Metastatic Pancreatic Carcinoma in the Ovary (tissue), 1 donor: ENCODE measurements around a stretch of chr14.

DNA sequence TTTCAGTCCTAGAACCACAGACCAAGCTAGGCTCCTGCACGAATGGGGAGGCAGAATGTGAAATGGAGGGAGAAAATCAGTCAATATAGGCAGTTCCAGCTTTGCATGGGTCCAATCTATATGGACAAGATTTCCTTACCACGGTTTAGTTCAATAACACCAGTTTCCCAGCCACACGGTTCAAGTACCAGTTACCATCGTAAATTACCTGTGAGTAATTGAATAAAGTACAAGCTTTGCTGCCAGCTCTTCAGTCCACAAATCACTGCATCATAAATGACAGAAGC is 6.1 kb upstream of the DYNC1H1 start:
- PRO-cap = no peak

- PRO-cap = no peak
These were observed 16.1 kb downstream of the DYNC1H1 start for GRCh38 chr14:101980234-101981144.

- PRO-cap = no peak
These were observed 32.6 kb downstream of the DYNC1H1 start for GRCh38 chr14:101997011-101997388.

- PRO-cap = no peak
These were observed 59.0 kb downstream of the HSP90AA1 start for GRCh38 chr14:102027766-102028262.

DNA sequence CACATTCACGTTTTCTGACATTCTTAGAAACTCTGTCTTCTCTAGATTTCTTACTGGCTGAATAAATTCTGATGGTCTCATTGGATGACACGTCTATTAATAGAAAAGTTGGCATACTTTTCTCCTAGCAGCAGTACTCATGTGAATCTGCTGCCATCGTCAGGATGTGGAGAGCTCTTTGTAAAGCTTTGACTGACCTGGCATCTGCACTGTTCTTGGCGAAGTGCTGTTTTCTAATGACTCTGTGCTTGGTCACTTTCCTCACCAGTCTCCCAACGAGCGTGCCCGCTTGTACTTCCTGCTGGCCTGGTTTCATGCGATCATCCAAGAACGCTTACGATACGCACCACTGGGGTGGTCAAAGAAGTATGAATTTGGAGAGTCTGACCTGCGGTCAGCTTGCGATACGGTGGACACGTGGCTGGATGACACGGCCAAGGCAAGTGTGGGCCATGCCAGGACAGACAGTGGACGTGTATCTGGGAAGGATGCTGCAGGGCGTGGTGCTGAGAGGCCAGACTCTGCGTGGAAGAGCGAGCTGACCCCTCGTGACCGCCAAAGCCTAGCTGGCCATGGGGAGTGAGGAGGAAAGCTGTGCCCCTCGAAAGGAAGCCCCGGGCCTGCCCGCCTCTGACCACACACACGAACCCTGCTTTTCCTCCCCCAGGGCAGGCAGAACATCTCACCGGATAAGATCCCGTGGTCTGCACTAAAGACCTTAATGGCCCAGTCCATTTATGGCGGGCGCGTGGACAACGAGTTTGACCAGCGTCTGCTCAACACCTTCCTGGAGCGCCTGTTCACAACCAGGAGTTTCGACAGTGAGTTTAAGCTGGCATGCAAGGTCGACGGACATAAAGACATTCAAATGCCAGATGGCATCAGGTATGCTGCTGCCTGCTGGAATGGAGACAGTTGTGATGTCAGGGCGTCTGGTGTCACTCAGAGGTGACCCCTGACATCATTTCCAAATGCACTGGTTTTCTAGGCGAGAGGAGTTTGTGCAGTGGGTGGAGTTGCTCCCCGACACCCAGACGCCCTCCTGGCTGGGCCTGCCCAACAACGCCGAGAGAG is 42.9 kb downstream of the HSP90AA1 start:
- PRO-cap = no peak

DNA sequence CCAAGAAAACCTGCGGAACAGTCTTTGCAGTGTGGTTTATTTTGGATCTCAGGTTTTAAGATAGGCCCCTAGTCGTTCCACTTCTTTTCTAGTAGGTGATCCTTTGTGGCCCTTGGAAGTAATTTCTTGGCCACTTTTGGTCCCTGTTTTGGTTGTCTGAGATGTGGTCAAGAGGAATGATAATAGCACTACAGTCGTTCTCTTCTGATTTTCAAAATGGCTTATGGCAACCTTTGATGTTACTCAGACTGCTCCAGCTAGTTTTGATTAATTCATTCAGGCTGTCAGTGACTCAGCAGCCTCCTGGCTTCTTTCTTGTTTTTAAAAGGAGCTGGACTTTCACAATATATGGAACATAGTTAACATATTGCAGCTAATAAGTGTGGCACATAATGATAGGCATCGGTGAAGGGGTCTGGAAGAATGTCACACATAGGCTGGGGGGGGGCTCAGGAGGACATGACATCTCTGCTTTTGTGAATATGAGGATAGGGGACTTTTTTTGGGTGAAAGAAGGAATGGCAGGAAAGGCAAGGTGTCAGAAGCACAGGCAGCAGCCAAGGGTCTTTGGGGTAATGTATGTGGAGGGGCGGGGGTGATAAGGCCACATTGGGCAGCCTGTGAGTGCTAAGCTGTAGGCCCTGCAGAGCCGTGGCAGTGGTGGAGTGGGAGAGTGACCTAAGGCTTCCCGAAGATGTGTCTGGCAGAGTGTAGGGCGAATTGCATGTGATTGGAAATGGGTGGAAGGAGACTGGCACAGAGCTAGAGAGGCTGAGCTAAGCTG is 47.5 kb downstream of the WDR20 start:
- PRO-cap = no peak

GRCh38 chr14:102246116-102246315 is 58.9 kb downstream of the MOK start:
- PRO-cap = no peak

GRCh38 chr14:102437924-102438547 is 71.5 kb downstream of the ANKRD9 start:
- PRO-cap = no peak

DNA sequence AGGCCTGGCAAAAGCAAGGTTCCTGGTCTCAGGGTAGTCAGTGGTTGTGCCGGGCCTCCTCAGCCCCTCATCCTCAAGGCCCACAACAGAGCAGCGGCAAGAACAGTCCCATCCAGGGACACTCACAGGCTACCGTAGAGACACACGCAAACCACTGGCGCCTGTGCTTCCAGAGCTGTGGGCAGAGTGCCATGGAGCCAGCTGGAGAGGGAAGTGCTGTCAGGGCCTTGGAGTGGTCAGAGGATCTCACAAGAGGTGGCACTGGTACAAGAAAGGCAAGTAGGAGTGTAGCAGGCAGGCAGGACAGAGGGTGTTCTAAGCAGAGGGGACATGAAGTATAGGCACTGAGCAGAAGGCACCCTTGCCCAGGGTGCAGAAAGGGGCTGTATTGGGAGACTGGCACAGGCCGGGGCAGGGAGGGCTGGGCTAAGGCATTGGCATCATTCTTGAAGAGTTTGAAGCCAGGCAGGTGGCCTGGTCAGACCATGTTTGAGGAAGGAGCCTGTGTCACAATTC is 34.6 kb downstream of the ANKRD9 start:
- PRO-cap = no peak

DNA sequence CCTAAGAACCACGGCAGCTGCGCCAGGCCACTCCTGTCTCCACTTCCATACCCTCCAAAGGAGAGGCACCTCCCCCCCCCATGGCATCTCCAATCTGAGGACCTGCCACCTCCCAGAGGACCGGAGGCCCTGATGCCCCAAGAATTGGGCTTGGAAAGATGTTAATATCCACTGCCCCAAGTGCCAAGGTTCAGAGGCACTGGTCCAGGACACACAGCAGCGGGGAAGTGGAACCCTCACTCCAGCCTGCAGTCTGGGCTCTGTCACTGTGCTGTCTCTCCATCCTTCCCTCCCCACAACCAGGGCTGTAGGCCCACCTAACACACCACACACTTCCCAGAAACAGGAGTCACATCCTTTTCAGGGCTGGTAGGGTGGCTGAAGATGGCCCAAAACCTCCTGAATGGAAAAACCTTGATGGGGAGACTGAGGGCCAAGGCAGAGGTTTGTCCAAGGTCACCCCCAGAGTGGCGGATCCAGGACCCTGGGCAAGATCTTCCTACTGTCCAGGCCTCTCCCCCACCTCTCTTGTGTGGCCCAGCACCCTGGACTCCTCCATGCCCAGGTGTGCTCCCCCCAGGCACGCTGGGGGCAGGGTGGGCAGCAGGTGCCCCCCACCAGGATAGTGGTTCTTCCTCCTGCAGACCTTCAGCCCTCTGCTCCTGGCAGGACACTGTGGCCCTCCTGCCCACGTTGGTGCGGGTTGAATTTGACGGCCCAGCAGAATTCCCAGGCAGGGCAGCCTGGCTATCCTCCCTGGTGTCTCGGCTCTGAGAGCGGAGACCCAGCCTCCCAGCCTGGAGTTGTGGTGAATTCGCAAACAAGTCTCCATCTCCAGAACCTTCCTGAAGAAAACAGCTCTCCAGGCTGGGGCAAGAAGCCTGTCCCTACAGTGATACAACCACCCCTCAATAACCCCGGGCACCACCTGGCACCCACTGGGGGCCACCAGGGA is 4.1 kb downstream of the ANKRD9 start:
- PRO-cap = no peak

DNA sequence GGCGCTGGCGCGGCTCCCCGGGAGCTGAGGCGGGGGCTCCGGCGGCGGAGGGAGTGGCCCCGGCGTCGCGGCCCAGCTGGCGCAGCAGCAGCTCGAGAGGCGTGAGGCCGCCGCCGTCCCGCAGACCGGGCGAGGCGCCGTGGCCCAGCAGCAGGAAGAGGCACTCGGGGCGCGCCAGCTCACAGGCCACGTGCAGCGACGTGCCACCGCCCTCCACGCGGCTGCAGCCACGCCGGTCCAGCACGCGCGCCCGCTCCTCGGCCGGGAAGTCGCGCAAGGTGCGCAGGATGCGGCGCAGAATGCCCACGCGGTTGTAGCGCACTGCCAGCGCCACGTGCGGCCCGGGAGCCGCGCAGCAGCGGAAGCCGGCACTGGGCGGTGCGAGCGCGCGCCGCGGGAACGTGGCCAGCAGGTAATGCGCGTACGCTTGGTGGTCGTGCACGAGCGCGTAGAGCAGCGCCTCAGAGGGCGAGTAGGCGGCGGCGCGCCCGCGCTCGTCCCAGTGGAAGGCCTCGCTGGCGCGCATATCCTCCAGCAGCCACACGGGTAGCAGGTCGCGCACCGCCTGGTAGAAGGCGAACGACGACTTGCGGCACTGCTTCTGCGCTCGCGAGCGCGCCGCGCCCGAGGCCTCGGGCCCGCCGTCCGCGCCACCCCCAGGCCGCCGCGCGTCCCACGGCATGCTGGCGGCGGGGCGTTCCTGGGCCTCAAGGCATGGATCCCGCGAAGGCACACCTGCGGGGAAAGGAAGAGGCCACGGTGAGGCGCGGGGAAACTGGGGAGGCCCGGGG is 2.2 kb downstream of the ANKRD9 start:
- PRO-cap = no peak

GRCh38 chr14:102524507-102525756 is 15.4 kb upstream of the ANKRD9 start:
- PRO-cap = bidirectional peak, plus-strand start at chr14:102524956, minus-strand start at chr14:102524711; bidirectional peak, plus-strand start at chr14:102525581, minus-strand start at chr14:102525484

GRCh38 chr14:102532181-102532569 is 22.6 kb upstream of the ANKRD9 start:
- PRO-cap = no peak

DNA sequence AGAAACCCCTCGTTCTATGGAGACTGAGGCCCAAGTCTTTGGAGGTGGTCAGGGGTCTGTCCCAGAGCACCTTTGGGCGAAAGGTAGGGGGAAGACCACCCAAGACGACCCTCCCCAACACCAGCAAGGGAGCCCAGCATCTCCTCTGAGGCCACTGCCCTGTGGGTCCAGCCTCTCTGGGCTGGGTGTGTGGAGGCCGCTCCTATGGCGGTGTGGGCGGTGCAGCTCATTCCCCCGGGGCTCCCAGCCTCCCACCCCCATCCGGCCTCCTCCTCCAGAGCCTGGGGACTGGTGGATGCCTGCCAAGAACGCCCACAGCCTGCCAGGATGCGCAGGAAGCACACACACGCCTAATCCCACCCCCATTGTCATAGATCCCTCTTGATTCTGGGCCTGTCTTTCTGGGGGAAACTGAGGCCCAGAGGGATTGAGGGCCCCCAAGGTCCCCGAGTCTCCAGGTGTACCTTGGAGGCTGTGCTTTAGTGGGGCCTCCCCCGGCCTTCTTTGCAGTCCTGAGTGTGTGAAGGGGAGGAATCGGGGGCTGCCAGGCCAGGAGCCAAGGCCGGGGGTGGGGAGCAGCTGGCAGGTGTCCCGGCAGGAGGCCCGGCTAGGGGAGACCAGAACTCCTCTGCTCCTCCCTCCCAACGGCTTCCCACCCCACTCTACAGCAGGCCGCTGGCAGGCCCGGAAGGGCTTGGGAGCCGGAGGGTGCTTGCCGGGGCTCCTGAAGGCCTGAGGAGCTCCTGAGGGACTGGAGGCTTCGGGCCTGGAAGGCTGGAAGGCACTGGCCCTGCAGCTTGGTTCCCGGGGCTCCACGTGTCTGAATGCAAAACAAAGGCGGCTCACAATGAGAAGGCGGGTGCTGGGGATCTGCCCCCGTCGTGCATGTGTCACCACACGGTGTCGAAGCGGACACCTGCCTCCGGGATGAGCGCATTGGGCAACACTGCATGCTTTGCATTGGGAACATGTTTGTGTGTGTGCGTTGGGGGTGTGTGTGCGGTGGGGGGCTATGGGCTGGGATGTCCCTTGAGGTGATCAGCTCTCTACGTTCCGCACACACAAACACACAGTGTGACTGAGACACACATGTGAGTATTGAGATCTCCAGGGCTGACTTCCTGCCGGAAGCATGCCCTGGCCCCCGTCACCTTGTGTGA is 30.6 kb upstream of the ANKRD9 start:
- PRO-cap = no peak

GRCh38 chr14:102707222-102707550 is 70.1 kb upstream of the TRAF3 start:
- PRO-cap = no peak

DNA sequence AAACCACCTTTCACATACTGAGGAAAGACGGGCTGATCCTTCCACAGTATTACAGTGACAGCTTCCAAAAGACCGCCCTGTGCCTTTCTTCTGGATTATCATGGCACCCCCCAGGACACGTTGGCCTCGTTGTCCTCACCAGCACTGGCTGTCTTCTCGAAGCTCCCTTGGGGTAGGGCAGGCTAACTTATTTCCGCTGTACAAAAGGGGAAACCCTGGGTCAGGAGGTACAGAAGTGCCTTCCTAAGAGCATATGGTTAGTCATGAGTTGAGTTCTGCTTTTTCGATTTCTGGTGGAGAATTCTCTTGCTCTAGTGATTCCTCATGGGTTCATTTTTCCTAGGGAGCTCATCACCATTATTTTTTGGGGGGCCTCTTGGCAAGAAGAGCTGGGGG is 9.0 kb upstream of the TRAF3 start:
- PRO-cap = unidirectional peak, minus-strand start at position 146 of the sequence

GRCh38 chr14:102776879-102777227 is 396 bp upstream of the TRAF3 start:
- PRO-cap = no peak

- PRO-cap = no peak
These were observed 48.8 kb downstream of the TRAF3 start for GRCh38 chr14:102825972-102826504.

- PRO-cap = no peak
These were observed 50.9 kb downstream of the TRAF3 start for GRCh38 chr14:102828082-102828526.

GRCh38 chr14:102905327-102906014 is 17.0 kb upstream of the AMN start:
- PRO-cap = no peak